Esophagus muscularis mucosa (tissue), 4 donors: ENCODE measurements around the gene SPDYE13.

DNA sequence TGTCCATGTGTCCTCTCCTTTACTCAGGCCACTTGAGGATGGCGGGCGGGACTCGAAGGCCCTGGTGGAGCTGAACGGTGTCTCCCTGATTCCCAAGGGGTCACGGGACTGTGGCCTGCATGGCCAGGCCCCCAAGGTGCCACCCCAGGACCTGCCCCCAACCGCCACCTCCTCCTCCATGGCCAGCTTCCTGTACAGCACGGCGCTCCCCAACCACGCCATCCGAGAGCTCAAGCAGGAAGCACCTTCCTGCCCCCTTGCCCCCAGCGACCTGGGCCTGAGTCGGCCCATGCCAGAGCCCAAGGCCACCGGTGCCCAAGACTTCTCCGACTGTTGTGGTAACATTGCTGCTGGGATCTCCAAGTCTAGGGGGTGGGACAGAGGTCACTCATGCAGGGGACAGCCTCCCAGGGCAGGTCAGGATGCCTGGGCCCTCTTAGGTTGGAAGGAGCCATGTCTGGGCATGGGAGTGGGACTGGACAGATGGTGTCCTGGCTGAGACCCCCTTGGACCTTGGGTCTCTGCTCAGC is 65.7 kb downstream of the GTF2IRD1 start:
- PRO-cap, result no peak
- RAMPAGE, long total RNA, 4 experiments, result no peak in any of the 4 experiments

- PRO-cap, result bidirectional peak, plus-strand start at chr7:74535502, minus-strand start at chr7:74535242
- RAMPAGE, long total RNA, 4 experiments, result no peak in any of the 4 experiments
These were observed 81.4 kb downstream of the GTF2IRD1 start for GRCh38 chr7:74534873-74535645.

- PRO-cap, result no peak
- RAMPAGE, long total RNA, 4 experiments, result no peak in any of the 4 experiments
These were observed 76.1 kb upstream of the GTF2I start for GRCh38 chr7:74581292-74581952.

- PRO-cap, result no peak
- RAMPAGE, long total RNA, 4 experiments, result no peak in any of the 4 experiments
These were observed 75.4 kb upstream of the GTF2I start for GRCh38 chr7:74582087-74582640.

DNA sequence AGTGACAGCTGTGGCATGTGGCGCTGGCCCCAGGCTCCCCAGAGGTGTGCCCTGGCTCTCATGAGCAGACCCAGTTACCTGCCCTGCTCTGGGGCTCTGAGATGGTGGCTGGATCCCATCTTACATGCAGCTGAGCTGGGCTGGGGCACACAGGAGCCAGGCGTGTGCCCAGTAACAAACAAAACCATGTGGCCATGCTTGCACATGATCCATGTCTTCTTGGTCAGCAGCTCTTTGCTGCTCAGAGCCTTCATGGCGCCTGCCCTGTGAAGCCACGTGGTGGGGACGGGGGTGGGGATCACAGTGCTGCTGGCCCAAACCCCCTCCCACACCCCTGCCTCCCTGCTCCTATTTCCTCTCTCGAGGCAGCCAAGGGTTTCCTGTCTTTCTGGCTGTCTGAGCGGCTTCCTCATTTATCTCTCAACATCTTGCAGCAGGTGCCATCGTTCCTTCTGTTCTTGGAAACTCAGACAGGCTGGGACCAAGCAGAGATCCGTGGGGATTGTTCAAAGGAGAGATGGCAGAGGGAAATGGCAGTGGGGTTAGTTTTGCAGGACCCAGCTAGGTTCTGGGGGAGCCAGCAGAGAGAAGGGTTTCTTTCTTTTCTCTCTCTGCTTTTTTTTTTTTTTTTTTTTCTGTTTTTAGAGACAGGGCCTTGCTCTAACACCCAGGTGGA is 40.1 kb upstream of the GTF2I start:
- PRO-cap, result no peak
- RAMPAGE, long total RNA, 4 experiments, result no peak in any of the 4 experiments

GRCh38 chr7:74656835-74657617 is 492 bp upstream of the GTF2I start:
- PRO-cap, result bidirectional peak, plus-strand start at chr7:74657703, minus-strand start at chr7:74657461
- RAMPAGE, long total RNA, 4 experiments, result no peak in any of the 4 experiments

DNA sequence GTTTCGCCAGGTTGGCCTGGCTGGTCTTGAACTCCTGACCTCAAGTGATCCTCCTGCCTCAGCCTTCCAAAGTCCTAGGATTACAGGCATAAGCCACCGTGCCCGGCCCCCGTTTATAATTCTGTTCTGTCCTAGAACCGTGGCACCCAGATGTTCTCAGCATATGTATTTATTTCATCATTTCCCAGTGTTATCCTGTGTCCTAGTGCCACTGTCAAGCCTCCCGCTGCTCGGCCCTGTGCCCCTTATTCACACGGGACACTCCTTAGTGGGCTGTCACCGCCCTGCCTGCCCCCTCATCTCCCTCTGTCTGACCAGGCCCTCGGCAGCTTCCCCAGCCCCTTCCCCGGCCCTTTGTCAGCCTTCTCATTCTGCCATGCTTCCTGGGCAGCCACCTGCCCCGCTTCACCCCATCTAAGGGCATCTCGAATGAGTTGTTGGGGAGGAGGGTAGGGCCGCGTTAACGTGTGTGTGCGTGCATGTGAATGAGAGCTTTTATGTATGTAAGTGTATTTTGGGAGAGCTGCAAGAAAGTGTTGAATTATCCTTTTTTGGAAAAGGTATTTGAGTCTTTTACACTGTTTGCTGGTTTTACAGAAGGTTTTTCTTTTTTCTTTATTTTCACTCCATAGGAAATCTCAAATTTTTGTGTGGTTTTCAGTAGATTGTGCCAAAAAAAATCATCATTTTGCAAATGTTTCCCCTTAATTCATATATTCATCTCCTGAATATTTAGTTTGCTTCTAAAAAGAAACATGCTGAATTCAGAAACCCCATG is 49.7 kb downstream of the GTF2I start:
- PRO-cap, result no peak
- RAMPAGE, long total RNA, 4 experiments, result no peak in any of the 4 experiments

DNA sequence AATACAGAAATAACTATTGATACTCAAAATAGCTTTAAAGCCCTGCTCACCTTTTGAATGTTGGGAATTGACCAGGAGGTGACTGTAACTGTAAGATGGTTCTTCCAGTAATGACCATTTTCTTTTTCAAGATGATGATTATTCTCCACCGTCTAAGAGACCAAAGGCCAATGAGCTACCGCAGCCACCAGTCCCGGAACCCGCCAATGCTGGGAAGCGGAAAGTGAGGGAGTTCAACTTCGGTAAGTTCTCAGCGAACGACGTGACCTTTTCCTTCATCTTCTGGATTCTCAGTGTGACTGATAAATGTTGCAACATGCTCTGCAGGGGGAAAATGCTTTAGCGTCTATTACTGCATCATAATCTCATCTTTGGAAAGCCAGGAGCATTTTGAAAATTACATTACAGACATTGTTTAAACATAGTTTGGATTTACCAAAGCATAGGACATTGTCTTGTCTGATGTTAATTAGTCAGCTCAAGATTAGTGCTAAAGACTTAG is 45.1 kb upstream of the NCF1 start:
- PRO-cap, result no peak
- RAMPAGE, long total RNA, 4 experiments, result start-site peak on the plus strand in 1 of 4 experiments, centred at position 195 of the sequence, 5 reads per replicate

DNA sequence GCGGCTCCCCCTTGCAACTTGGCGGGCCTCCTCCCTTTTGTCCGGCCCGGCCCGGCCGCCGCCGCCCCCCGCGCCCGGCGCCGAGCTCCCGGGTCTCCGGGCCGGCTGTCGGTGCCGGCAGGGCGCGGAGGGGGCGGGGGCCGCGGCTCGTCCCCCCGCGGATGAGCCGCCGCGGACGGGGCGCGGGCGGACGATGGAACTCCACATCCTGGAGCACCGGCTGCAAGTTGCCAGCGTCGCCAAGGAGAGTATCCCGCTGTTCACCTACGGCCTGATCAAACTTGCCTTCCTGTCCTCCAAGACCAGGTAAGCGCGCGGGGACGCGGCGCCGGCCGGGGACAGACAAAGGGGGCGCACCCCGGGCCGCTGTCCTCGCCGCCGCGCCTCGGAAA is 284 bp downstream of the CASTOR2 start:
- PRO-cap, result no peak
- RAMPAGE, long total RNA, 4 experiments, result no peak in any of the 4 experiments

DNA sequence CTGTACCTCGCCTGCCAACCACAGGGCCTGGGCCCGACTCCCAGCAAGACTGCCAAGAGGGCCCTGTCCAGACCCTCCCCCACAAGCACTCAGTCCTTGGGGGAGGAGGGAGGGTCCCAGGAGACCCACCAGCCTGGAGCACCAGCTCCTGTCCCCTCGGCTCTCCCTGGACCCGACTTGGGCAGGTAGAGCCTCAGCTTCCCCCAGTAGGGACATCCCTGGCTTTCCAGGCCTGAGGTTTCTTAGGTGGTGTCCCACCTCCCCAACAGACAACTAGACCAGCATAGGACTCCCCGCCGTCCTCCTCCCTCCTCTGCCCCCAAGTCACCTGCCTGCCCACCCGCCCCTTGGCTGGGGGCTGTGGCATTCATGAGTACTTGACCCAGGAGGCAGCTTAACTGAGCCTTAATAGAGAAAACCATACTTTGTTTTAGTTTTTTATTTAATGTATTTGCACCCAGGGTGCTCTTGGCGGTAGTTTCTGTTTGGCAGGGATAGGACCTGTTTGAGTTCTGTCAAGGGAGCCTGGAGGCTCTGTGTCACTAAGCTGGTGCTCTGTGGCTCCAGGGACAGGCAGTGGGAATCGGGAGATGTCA is 48.2 kb downstream of the RCC1L start:
- PRO-cap, result no peak
- RAMPAGE, long total RNA, 4 experiments, result no peak in any of the 4 experiments

- PRO-cap, result no peak
- RAMPAGE, long total RNA, 4 experiments, result no peak in any of the 4 experiments
These were observed at the start of gene SPDYE13 for GRCh38 chr7:75280520-75281084. TSS of gene SPDYE13 (plus strand) at chr7:75280790.

DNA sequence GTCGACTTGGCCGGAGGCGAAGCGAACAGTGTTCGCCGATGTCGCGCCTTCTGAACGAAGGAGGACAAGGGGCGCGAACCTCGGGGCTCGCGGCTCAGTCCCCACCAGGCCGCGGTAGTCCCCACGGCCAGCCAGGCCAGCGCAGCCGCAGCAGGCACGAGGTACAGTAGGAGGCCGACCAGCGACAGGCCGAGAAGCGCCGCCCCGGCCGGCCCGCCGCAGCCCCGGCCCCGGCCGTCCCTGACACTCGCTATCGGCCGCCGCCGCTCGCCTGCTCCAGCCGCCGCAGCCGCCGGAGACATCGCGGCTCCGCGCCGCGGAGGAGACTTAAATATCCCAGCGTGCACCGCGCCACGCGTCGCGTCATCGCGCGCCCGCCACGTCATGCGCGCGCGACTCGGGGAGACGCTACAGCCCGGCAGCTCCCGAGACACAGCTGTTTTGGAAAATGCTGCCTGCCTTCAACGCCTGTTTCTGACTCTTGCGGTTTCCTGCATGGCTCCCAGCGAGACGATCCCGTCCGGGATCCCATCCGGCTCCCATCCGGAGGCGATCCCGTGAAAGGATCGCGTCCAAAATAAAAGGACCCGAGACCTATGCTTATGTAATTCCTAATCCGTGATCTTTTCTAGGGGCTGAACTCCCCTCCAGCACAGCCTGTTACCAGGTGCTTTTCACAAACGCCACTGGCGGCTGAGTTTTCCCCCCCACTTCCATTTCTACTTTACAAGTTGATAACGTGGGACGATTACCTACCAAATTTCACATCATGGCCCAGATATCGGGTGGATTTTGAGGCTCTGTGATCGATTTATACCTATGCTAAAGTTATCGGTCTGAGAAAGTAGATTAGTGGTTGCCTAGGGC is 43.4 kb downstream of the POM121C start:
- PRO-cap, result unidirectional peak, minus-strand start at position 303 of the sequence
- RAMPAGE, long total RNA, 4 experiments, result no peak in any of the 4 experiments

DNA sequence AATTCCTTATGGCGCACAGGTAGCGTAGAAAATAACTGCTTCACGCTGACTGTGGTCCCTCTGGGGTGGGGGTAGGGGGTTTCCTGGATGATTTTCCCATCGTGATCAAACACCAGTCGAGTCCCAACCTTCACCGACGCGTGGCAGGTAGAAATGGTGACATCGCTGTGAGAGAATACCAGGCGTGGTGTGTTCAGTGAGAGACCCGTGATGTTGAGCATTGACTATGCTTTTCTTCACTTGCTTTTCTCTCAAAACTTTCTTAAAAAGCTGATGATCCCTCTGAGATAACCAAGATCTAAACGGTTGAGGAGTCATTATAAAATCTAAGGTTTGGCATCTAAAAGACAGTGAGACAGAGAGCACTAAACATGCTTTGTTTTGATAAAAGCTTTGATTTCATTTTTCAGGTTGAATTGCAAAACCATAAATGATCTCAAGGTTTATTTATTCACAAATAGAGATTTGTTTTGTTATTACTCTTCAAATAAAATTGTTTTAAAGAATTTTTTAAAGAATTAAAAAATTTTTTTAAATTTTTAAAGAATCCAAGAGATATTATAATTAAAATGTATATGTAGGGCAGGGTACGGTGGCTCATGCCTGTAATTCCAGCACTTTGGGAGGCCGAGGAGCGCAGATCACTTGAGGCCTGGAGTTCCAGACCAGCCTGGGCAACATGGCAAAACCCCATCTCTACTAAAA is 19.0 kb downstream of the SPDYE5 start:
- PRO-cap, result no peak
- RAMPAGE, long total RNA, 4 experiments, result no peak in any of the 4 experiments

GRCh38 chr7:75565162-75565502 is 73.0 kb downstream of the SPDYE5 start:
- PRO-cap, result no peak
- RAMPAGE, long total RNA, 4 experiments, result no peak in any of the 4 experiments

DNA sequence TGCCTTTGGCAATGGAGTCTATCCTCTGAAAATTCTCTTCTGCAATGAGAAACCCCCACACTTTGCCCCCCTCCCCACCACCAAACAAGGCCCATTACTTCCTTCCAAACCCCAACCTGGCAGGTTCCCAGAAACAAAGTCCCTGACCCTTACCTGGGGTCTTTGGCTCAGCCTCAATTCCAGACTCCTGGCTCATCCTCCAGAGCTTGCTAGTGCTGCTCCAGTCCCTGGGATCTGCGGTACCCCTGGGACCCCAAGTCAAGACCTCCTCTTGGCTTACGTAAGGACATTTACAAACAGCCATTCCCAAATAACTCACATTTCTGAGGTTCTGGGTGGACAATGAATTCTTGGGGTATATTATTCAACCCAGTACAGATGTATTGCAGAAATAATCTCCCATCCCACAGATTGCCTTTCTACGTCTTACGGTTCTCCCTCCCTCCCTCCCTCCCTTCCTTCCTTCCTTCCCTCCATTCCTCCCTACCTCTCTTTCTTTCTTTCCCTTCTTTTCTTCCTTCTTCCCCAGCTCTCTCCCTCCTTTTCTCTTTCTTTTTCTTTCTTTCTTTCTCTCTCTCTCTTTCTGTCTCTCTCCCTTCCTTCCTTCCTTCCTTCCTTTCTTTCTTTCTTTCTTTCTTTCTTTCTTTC is 17.7 kb upstream of the CCL26 start:
- PRO-cap, result no peak
- RAMPAGE, long total RNA, 4 experiments, result no peak in any of the 4 experiments

DNA sequence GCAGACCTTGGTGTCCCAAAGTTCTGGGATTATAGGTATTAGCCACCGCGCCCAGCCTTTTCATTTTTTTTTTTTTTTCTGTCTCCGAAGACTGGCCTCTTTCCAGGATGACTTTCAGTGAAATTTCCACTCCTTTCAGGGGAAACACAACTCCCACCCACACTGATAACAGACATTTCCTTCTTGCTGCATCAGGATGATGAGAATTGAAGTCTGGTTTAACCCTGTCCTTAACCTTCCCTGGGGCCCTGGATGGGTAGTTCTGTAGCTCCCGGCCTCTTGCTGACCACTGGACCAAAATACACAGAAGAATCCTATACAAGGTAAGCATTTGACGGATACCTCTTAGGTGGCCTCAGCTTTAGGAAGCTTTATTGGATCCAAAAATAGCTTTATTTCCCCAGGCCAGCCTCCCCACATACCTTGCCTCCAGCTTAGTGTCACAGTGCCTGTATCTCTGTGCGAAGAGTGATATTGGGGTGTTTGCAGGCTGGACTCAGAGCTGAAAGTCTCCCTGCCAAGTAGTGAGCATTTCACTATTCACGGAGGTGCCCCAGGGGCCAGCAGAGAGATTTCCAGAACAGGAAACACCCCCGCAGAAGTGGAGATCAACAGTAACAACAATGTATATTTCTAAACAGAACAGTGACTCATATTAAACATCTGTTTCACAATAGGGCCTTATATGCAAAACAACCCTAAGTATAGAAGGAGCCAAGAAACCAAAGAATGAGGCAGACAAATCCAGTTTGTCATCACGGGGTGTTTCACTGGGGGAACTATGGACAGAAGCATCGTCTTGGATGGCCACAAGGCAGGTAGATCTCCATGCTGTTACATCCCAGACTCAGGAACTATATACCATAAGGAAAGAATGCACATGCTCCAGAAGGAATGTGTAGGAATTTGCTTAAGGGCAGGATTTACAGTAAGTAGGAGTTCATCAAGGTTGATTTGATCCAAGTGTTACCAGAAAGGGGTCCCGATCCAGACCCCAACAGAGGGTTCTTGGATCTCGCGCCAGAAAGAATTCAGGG is 29.1 kb upstream of the CCL24 start:
- PRO-cap, result no peak
- RAMPAGE, long total RNA, 4 experiments, result no peak in any of the 4 experiments

- PRO-cap, result no peak
- RAMPAGE, long total RNA, 4 experiments, result no peak in any of the 4 experiments
These were observed 696 bp downstream of the RHBDD2 start for GRCh38 chr7:75879162-75880297.

GRCh38 chr7:75915381-75916509 is 790 bp downstream of the POR start:
- PRO-cap, result no peak
- RAMPAGE, long total RNA, 4 experiments, result no peak in any of the 4 experiments

DNA sequence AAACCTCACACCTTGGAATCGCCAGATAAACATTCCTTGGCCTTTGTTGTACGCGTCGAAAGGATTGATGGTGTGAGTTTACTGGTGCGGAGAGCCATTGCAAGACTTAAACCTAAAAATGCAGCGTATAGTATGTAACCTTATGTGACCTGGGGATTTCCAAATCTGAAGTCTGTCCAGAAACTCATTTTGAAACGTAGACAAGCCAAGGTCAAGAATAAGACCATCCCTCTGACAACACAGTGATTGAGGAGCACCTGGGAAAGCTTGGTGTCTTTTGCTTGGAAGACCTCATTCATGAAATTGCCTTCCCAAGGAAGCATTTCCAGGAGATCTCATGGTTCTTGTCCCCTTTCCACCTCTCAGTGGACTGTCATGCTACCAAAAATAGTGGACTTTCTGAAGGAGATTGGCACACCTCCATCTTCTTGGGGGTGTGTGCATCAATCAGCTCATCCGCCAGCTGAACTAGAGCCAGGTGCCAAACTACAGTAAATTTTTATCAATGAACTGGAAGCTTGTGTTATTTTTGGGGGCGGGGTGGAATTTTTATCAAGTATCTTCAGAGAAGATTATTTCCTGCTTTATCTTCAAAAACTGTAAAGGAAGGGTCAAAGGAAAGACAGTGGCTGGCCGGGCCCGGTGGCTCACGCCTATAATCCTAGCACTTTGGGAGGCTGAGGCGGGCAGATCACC is 8.2 kb downstream of the POR start:
- PRO-cap, result no peak
- RAMPAGE, long total RNA, 4 experiments, result no peak in any of the 4 experiments

- PRO-cap, result no peak
- RAMPAGE, long total RNA, 4 experiments, result no peak in any of the 4 experiments
These were observed 29.0 kb downstream of the POR start for GRCh38 chr7:75943997-75944315.